PC-3 (cell line): ENCODE measurements around a stretch of chr1.

DNA sequence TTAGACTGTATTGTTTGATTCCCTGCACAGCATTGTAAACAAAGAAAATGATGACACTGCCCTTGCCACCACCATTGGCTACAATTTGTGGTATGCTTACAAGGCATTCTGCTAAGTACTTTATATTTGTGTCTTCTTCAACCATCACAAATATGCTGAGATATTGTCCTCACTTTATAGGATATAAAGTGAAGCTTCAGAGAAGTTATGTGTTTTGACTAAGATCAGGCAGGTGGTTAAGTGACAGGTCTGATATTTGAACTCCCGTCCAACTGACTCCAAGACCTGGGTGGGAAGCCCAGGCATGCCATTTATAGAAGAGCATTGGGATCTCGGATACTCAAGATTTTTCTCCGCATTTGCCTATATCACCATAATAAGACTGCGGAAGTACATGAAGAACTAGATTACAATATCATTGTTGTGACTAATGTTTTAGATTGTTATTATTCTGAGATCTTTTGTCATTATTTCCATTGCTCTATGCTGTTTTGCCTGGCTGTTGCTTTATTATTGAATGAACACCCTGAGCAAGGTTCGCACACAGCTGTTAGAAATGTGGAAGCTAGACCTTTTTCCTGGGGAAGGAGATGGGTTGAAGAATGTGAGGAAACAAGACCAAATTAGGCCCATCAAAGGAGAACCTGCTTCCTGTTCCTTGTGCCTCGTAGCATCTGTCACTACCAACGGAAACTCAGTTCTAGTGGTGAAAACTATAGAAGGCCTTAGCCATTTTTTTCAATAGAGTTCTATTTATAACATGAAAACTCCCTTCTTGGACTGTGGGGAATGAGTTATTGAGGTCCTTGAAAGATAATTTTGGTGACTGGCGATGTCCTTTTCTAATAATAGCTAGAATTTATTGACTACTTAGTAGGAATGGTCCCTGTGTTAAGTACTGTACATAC lies 68.6 kb downstream of the RGL1 start:
- RAMPAGE, long total RNA: no peak

- RAMPAGE, long total RNA: no peak
These were observed 72.3 kb downstream of the RGL1 start for GRCh38 chr1:183876991-183877750.

DNA sequence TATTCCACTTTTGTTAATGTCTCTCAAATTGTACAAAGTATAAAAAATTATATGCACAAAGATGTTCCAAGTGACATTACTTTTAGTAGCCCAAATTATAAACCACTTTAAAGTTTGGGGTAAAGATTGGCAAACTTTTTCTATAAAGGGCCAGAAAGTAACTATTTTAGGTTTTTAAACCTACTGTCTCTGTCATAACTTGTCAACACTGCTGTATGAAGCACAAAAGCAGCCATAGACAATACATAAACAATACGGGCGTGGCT lies 22.0 kb downstream of the TSEN15 start:
- RAMPAGE, long total RNA: no peak

DNA sequence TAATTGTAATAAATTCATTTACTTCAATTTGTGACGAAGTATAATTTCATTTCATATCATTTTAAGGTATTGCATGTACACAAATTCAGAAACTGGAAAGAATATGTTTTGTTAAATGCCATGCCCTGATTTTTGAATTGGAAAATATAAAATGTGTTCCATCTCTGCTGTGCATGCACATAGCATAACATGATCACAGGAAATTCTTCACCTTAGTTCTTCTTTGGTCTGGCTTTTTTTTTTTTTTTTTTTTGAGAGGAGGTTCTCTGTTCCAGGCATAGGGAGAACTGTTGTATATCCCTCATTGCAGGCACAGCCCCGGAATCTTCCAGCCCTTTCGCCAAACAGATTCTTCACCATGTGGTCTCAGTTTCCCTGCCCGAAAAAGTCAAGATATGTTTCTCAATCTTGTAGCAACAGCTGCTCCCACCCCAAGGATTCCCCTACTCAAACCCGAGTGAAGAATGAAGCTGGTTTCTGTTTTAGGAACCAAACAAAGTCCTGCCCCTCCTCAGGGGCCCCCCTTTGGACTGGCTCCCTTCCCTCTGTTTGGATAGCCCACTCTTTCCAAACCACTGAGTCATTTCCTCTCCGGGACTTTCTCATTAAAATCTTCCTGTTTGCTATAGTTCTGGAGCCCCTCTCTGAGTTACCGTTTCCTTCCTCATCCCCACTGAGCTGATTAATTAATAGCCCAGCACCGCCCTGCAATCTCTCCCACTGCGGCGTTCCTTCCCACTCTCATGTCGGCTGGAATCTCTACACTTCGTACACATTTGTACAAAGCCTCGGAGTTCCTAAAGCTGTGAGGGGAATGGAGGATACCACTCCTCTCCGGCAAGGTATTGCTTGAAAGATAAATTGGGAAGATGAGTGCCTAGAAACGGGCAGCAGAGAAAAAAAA lies 100.9 kb downstream of the TSEN15 start:
- RAMPAGE, long total RNA: no peak

GRCh38 chr1:184191126-184191795 lies 139.7 kb downstream of the TSEN15 start:
- RAMPAGE, long total RNA: no peak

GRCh38 chr1:184385759-184386192 lies 1.1 kb upstream of the C1orf21 start:
- RAMPAGE, long total RNA: no peak

DNA sequence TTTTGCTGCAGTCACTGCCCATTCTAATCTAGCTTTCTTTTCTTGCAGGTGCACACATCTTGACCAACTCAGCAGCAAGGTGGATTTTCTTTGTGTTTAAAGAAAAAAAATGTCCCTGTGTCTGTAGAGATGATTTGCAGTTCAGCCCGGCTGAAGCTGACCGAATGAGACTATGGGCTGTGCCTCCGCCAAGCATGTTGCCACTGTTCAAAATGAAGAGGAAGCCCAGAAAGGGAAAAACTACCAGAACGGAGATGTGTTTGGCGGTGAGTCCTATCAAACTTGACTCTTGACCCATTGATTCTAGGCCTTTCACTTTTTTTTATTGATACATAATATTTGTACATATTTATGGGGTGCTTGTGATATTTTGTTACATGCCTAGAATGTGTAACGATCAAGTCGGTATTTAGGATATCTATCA lies 90.5 kb downstream of the C1orf21 start:
- RAMPAGE, long total RNA: no peak

- RAMPAGE, long total RNA: no peak
These were observed 105.3 kb downstream of the C1orf21 start for GRCh38 chr1:184492043-184492547.

DNA sequence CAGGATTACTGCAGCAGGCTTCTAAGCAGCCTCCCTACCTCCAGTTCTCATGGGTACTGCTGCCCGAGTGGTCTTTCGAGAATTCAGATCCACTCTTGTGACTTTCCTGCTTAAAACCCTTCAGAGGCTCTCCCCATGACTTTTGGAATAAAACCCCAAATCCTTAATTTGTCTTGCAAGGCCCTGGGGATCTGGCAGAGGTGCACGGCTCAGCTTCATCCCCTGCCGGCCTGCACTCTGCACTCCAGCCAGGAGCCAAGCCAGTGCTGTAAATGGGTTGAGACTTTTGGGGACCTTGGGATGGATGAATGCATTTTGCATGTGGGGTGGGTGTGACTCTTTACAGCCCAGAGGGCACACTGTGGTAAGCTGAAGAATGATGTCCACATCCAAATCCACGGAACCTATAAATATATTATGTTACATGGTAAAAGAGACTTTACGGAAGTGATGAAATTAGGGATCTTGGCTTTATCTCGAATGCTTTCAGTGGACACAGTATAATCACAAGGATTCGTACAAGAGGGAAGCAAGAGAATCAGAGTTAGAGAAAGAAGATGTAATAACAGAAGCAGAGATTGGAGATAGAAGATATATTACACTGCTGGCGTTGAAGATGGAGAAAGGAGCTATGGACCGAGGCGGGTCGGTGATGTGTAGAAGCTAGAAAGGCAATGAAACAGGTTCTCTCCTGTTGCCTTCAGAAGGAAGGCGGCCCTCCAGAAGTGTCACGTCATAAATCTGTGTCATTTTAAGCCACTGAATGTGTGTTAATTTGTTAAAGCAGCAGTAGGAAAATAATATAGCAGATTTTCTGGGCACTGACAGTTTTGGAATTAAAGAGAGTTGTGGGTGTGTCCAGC lies 177.7 kb downstream of the EDEM3 start:
- RAMPAGE, long total RNA: no peak

DNA sequence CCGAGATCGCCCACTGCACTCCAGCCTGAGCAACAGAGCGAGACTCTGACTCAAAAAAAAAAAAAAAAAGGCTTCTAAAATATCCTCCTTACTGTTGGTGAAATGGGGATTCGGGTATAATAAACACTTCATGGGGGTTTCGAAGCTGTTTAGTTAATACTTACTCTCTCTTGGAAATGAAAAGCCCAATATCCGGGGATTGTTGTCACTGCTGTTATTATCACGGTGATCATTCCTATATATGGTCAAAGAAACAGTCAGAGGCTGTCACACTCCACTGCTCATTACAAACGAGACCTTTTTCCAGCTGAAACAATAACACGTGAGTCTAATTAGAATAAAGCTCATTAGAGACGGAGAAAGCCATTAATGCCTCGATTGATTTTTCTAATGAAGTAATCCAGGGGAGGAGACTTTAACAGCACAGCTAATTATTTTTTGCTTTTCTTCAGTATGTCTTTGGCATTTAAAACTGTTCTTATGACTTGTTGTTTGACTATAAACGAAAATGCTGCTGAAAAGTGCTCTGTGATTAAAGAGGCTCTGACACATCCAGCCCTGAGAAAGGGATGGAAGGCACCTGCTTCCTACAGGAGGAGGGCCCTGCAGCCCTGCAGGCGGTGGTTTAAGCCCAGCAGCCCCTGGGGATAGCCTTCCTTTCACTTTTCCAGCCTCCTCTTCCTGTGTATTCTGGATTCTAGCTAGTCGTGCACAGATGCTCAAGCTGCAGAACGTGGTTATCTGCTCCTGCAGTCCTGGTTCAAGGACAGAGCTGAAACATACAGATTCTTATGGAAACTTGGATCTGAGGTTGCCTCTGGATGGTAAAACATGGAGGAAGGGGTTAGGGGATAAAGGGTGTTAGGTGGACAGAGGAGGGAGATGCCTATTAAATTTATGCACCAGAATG lies 143.6 kb downstream of the EDEM3 start:
- RAMPAGE, long total RNA: no peak

- RAMPAGE, long total RNA: no peak
These were observed 44.4 kb downstream of the NIBAN1 start for GRCh38 chr1:184929911-184930390.

GRCh38 chr1:184972327-184973302 lies 1.7 kb downstream of the NIBAN1 start:
- RAMPAGE, long total RNA: no peak

DNA sequence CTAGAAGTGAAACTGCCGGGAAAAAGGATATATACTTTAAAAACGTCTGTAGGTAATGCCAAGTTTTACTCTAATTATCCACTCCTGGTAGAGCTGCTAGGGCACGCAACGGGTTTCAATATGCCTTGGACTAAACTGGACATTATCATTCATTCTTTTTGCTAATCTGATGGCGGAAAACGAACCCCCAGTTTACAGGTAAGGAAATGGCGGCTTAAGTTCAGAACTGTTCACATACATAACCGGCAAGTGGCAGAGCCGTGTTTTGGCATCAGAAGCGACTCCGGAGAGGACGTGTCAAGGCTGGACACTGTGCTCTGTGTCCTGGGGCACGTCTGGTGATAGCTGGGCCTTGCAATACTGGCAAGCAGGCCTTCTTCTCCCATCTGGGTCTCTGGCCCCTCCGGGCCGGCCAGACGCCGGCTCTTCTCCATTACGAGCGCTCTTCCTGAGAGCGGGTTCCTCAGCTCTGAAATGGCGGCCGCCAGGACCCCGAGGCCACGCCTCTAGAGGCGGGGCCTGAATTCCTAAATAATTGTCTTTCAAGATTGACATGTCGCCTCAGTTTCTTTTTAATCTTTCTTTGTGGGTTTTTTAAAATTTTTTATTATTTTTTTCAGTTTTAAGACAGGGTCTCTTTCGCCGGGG lies 8.9 kb downstream of the RNF2 start:
- RAMPAGE, long total RNA: no peak

GRCh38 chr1:185139174-185139787 lies 17.5 kb downstream of the TRMT1L start:
- RAMPAGE, long total RNA: no peak

DNA sequence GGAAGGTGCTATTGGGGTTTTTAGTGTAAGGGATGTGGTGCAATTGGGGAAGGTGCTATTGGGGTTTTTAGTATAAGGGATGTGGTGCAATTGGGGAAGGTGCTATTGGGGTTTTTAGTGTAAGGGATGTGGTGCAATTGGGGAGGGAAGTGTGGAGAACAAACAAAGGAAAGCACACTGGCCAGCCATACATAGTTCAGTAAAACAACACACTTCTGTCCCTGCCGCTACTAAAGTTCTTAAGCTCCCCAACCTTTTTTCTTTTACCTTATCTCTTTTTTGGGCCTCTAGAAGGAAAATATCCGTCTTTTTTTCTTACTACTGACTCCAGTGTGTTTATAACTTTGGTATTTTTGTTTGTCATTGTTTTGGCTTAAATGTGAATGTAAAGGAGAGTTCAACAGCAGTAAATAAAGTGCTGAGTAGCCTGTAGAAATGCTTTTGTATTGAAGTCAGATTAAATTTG lies 103.8 kb upstream of the IVNS1ABP start:
- RAMPAGE, long total RNA: no peak

GRCh38 chr1:185646253-185646717 lies 87.9 kb upstream of the HMCN1 start:
- RAMPAGE, long total RNA: no peak

GRCh38 chr1:185719220-185719829 lies 14.9 kb upstream of the HMCN1 start:
- RAMPAGE, long total RNA: no peak

DNA sequence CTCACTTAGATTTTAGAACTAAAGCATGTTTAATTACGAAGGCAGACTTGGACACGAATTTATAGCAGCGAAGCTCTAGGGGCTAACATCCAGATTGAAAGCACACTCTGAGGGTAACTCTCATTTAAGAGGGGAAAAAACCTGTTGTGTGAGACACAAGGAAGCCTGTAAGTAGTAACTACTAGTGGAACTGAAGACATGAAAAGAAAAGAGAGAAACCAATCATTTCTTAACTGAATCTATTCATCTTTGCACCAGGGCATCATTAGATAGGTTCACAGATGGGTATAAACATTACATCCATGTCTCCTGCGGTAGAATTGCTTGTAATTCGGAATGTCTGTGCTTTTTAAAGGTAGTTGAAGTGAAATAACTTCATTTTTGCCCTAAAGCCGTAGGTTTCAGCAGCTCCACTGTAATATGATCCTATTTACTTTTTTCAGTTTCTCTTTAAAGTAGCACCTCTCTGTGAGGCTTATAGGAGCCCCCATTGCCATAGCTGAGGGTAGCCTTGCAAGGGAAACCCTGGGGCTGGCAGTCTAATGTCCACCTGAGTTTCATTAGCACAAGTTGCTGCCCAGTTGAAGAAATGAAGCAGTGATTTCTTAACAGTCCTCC lies 1.3 kb downstream of the HMCN1 start:
- RAMPAGE, long total RNA: no peak

DNA sequence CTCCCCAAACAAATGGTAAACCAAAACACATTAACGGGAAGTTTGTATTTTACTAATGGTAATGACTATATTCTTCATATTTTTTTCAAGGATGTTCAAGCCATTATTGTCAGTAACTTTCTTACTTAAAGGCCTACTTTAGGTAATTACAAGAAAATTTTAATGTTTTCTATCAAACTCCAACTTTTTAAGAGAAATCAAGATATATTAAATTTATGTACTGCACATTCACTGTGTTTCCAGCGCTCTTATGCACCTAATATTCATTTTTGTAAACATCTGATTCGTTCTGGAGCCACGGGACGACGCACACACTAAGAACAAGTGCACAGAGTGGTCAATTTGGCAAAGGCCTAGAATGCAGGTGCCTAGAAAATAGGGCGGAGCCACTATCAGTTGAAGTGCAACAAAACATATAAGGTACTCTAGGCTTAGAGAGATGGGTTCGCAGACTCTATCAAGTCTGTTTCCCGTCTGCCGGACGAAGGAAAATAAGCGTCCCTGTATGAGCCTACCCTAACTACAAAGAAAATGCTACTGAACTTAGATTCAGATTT lies 834 bp downstream of the TPR start:
- RAMPAGE, long total RNA: no peak

- RAMPAGE, long total RNA: no peak
These were observed 43.0 kb downstream of the PTGS2 start for GRCh38 chr1:186637130-186637626.